ENCODE measurements around the gene HPR.

- PRO-cap, 3 experiments: no peak in any of the 3 experiments
- RAMPAGE, long total RNA: no peak
- RRBS, 2 experiments: no CpG with 5 or more reads among the region's 14 CpGs
Observed at GRCh38 chr16:70575525-70576883, 52.4 kb downstream of the SF3B3 start.

DNA sequence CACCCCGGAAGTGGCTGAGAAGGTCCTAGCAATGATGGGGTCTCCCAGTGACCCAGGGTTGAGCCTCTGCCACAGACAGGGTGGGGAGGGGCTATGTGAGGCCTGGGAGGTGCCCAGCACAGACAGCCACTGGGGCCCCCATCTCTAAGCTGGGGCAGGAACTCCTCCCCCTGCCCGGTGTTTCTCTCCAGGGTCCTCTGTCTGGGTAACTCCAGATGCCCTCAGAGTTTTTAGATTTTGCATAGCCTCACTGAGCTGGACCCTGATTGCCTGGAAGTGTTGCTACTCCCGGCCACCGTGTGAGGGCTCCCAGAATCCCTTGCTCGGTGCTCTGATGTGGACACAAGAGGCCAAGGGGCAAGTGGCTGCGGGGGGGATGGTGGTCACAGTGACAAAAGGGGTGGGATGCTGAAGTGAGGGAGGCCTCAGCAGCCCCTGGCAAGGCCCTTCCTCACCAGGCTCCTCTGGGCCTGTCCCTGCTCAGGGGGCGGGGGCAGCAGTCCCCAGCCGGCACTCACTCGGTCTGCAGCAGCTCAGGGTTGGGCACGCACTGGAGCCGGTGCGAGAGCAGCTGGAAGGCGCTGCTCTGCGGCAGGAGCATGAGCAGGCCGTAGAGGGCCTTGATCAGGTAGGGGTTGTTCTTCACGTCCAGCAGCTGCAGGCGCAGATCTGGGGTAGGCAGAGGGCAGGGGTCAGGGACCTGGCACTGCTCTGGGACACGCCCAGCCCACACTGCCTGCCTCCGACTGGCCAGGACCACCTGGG, 6.6 kb upstream of the MTSS2 start:
- PRO-cap, 3 experiments: no peak in any of the 3 experiments
- RAMPAGE, long total RNA: no peak
- RRBS, 2 experiments: 35 to 39% methylated on average over 6 to 7 of the region's 19 CpGs

GRCh38 chr16:70703023-70703976, 17.4 kb upstream of the MTSS2 start:
- PRO-cap, 3 experiments: peak in 2 of 3 experiments; most common plus-strand start chr16:70703210 (in 1); most common minus-strand start chr16:70703202 (in 1)
- RAMPAGE, long total RNA: no peak
- RRBS, 2 experiments: 25 to 50% methylated on average over 1 of the region's 17 CpGs

DNA sequence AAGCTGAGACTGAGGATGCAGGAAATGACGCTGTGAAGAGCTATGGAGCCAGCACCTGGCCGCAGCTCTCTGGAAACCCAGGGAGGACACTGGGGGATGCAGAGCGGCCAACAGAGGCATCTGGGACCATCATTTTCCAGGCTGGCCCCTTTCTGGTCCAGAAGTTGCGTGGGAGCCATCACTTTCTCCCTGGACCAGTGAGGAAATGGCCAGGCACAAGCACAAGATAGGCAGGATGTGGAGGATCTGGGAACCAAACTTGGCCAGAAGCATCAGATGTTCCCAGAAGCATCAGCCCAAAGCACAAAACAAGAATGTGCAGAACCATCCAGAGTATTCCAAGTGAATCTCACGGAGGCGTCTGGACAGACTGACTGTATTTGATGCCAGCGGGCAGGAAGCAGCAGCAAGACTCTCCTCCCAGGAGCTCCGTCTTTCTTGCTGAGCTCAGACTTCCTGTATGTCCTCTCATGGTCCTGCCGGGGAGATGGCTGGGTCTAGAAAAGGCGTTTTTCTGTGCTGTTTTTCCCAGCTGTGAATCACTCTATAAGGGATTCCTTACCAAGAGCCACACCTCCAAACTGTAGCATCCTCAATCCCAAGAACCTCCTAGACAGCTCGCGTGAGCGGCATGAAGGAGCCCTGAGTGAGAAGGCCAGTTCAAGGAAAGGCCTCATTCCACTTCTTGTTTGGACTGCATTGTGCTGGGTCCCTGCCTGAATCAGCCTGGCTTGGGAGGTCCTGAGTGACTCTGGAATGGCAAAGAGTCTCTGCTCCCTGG, 49.4 kb upstream of the MTSS2 start:
- PRO-cap, 3 experiments: peak in 1 of 3 experiments; most common plus-strand start position 383 of the sequence (in 1)
- RAMPAGE, long total RNA: no peak
- RRBS, 2 experiments: no CpG with 5 or more reads among the region's 13 CpGs

GRCh38 chr16:71481872-71482224, 7.3 kb downstream of the ZNF19 start:
- PRO-cap, 3 experiments: no peak in any of the 3 experiments
- RAMPAGE, long total RNA: no peak

DNA sequence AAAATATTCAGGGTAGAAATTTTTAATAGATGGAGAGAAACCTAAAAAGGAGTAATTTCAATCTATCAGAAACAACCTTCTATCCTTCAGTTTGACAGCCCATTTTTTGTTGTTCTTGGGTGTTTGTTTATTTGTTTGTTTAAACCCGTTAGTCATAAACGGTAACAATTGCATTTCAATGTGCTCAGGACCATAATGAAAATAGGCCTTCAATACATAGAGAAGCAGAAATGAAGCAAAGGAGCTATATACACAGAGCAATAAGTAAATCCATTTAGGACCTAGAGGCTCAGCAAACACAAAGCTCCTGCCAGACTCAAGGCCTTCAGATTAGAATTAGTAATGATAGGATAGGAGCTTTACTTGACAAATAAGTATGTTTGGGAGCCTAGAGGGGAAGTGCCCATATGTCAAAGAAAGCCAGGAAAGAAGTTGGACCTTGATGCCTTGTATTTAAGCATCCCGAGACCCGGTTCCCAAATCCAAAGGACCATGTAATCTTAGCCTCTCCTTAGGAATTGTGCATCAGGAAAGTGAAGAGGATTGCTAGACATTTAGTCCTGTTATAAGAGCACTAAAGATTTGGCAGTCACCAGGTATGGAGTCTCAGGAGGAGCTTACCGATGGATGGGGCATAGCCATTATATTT, 1.5 kb downstream of the TAT start:
- PRO-cap, 3 experiments: no peak in any of the 3 experiments
- RAMPAGE, long total RNA: no peak
- RRBS, 2 experiments: no CpG with 5 or more reads among the region's 5 CpGs

DNA sequence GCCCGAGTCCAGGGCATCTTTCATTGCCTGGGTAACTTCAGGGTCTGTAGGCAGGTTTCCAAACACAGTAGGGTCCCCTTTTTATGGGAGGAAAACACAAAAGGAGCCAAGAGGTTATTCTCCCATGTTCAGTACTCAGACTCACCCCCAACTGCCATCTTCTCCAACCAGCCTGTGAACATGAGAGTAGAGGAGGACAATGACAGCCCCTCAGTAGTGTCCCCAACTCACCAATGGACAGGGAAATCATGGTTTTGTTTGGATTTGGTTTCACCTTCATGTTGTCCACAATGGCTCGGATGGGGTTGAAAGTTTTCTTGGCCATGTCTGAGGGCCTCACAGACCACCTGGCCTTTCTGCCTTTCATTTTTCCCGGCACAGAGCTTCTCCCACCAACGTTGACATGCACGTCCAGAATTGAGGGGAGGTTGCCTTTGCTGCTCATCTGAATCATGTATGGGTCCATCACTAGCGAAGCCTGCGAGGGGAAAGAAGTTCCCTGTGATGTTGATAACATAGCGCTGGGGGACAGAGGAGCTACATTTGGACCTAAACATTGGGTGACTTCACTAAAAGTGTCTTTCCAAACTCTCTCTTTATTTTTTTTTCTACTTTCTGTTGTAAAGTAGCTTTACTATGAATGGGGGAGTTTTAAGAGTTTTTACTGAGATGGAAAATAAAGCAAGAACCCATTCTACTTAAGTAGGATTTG, 786 bp downstream of the TAT start:
- PRO-cap, 3 experiments: no peak in any of the 3 experiments
- RAMPAGE, long total RNA: no peak
- RRBS, 2 experiments: no CpG with 5 or more reads among the region's 8 CpGs

- PRO-cap, 3 experiments: no peak in any of the 3 experiments
- RAMPAGE, long total RNA: no peak
- RRBS, 2 experiments: no CpG with 5 or more reads among the region's 2 CpGs
Observed at GRCh38 chr16:71593240-71593515, 16.3 kb upstream of the TAT start.

DNA sequence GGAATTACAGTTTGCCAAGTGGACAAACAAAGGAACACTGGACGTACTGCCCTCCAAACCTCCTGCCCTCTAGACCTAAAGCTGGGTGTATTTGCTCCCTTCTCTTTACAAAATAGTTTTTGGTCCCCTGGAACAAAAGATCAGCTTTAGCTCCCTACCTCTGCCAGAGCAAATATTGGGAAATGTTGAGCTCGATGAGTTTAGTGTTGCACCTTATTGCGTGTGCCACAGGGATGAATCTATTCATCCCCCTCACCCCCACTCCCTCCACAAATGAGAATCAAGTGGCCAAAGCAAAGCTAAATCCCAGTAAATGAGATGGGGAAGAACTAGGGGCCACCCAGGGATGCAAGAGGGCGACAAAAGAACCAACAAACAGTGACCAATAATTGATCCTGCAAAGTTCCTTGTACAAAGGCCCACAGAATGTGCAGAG, 17.2 kb upstream of the TAT start:
- PRO-cap, 3 experiments: no peak in any of the 3 experiments
- RAMPAGE, long total RNA: no peak
- RRBS, 2 experiments: no CpG with 5 or more reads among the region's 4 CpGs

- PRO-cap, 3 experiments: no peak in any of the 3 experiments
- RAMPAGE, long total RNA: no peak
- RRBS, 2 experiments: no CpG with 5 or more reads among the region's 4 CpGs
Observed at GRCh38 chr16:71670372-71671052, 44.5 kb downstream of the MARVELD3 start.

DNA sequence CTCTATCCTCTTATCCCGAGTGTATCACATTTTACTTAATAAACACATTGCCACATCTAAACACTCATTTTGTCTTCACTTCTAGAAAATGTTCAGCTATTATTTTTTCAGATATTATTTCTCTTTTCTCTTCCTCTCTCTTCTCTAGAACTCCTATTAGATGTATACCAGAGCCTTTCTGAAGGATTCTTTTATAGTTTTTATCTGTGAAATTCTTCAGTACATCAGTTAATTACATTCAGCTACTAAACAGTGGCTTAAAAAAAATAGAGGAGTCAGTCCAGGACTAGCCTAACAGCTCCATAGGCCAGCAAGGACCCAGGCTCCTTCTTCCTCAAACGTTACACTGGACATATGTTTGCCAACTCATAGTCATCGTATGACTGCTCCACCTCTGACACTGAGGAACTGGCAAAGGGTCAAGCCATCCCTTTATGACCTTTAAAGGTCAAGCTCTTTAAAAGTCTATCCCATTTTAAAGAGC, 36.8 kb downstream of the PHLPP2 start:
- PRO-cap, 3 experiments: no peak in any of the 3 experiments
- RAMPAGE, long total RNA: no peak
- RRBS, 2 experiments: no CpG with 5 or more reads among the region's 3 CpGs

DNA sequence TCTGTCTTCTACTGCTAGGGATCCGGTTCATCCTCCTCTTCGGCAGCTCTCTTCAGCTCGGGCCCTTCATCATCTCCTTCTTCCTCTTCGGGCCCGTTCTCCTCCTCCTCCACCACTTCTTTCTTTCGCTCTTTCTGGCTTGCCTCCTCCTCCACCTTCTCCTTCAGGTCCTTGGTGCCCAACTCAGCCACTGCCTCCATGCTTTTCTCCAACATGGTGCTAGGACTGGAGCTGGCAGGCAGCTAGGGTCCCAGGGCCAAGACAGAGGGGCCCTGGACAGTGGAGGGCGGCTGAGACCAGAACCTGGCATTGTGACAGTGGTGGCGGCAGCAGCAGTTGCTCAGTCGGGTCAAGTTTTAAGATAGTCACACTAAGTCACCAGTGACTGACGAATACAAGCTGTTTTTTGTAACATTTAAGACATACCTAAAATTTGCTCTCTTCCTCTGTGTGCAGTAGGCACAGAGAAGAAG, 31.0 kb downstream of the AP1G1 start:
- PRO-cap, 3 experiments: no peak in any of the 3 experiments
- RAMPAGE, long total RNA: no peak
- RRBS, 2 experiments: no CpG with 5 or more reads among the region's 10 CpGs

DNA sequence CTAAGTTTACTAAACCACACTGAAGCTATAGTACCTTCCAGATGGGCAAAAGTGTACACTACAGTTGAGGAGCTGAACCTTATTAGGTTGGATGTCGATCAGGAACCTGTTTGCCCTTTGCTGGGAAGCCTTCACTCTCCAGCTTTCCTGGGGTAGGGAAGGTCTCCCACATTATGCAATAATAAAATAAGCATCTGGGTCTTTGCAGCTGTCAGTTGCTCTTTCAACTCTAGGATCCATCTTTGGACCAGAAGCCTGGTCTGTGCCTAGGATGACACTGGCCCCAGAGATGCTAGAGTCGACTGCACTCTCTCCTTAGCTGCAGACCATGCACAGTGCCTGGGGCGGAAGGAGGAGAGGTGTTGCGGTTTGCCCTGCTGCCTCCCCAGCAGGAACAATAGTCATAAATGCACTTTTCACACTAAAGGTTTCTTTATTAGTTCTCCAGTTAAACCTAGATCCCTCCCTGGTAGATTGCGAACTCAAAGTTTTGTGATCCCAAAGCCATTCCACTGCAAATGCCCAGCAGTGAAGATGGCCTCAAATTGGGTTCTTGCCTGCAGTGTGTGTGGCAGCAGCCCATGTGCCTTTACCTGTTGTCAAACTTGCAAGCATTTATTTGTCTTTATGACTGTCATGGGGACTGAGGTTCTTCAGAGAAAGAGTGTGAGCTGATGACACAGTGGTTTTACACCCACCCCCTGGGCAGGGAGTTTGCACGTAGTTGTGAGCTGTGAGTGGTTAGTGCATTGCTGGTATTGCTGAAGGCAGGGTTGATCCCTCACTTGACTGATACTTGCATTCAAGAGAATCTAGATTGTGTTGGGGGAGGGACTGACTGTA, 10.2 kb downstream of the ATXN1L start:
- PRO-cap, 3 experiments: no peak in any of the 3 experiments
- RAMPAGE, long total RNA: no peak
- RRBS, 2 experiments: no CpG with 5 or more reads among the region's 6 CpGs

- PRO-cap, 3 experiments: no peak in any of the 3 experiments
- RAMPAGE, long total RNA: no peak
- RRBS, 2 experiments: no CpG with 5 or more reads among the region's 6 CpGs
Observed at GRCh38 chr16:71929062-71929909, 34.0 kb downstream of the IST1 start.

GRCh38 chr16:72021739-72022110, 13.2 kb downstream of the DHODH start:
- PRO-cap, 3 experiments: no peak in any of the 3 experiments
- RAMPAGE, long total RNA: no peak
- RRBS, 2 experiments: no CpG with 5 or more reads among the region's 4 CpGs

GRCh38 chr16:72063212-72063615, at the start of gene HPR:
Gene HPR (plus strand): TSS chr16:72063226.
- PRO-cap, 3 experiments: no peak in any of the 3 experiments
- RAMPAGE, long total RNA: no peak
- RRBS, 2 experiments: no CpG with 5 or more reads among the region's 3 CpGs

DNA sequence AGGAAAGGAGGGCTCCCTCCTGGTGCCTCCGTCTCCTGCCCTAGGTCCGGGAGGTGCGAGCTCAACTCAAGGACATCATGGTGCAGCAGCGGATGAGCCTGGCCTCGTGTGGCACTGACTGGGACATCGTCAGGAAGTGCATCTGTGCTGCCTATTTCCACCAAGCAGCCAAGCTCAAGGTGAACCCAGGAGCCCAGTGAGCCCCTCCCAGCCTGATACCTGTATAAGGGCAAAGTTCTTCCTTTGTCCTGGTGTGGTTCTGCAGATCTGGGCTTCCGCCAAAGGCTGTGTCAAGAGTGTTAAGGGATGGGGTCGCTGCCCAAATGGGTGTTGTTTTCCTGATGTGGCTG, 14.8 kb downstream of the DHX38 start:
- PRO-cap, 3 experiments: no peak in any of the 3 experiments
- RAMPAGE, long total RNA: no peak
- RRBS, 2 experiments: no CpG with 5 or more reads among the region's 8 CpGs

- PRO-cap, 3 experiments: no peak in any of the 3 experiments
- RAMPAGE, long total RNA: no peak
- RRBS, 2 experiments: no CpG with 5 or more reads among the region's 2 CpGs
Observed at GRCh38 chr16:72126741-72126965, 33.0 kb downstream of the DHX38 start.

DNA sequence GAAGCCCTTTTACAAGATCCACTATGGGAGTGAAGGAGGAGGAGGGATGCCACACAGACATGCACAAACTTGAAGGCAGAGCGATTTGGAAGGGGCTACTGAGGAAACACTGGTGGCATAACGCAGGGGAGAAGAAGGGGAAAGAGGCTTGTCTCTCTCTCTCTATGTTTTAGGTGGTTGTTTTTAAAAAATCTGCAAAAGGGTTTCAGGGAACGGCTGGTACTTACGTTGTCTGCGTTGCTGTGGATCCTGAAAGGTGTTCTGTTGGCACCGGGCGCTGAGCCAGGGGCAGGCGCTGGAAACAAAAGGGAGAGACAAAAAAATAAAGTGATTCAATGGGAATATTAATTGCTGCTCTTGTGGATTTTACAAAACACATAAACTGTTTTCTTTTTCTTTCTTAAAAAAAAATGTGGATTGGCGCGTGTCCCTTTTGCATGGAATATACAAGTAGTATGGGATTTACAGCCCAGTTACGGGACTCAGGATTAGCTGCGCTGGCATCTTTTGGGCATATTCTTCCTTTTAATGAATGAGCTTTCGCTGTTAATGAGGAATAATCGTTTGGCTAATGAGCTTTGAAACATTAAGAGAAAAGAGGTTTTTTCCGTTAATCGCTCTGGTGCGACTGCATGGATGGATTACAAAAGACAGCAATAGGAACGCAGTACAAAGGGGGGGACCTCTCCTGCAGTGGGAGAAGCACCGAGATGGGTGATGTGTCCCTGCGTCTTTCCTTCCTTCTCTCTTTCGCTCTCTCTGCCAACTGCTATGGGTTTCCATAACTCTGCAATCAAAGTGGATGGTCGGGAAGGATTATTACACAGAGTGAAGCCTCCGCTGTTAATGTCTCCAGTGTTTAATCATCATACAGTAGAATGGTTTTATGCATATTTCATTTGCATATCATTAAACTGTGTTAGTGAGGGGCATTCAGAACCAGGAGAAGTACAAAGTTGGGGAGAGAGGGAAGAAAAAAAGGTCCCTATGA, 255.5 kb upstream of the PMFBP1 start:
- PRO-cap, 3 experiments: no peak in any of the 3 experiments
- RAMPAGE, long total RNA: no peak
- RRBS, 2 experiments: no CpG with 5 or more reads among the region's 23 CpGs

- PRO-cap, 3 experiments: no peak in any of the 3 experiments
- RAMPAGE, long total RNA: no peak
- RRBS, 2 experiments: no CpG with 5 or more reads among the region's 33 CpGs
Observed at GRCh38 chr16:72627062-72628025, 420.6 kb downstream of the ZFHX3 start.